Natural killer cell (primary cell): ENCODE measurements around a stretch of chr21.

- PRO-cap, result no peak
Measured at GRCh38 chr21:35046956-35047114, 2.3 kb downstream of the RUNX1 start.

GRCh38 chr21:35048215-35048647 lies 871 bp downstream of the RUNX1 start:
- PRO-cap, result unidirectional peak, minus-strand start at chr21:35048315

DNA sequence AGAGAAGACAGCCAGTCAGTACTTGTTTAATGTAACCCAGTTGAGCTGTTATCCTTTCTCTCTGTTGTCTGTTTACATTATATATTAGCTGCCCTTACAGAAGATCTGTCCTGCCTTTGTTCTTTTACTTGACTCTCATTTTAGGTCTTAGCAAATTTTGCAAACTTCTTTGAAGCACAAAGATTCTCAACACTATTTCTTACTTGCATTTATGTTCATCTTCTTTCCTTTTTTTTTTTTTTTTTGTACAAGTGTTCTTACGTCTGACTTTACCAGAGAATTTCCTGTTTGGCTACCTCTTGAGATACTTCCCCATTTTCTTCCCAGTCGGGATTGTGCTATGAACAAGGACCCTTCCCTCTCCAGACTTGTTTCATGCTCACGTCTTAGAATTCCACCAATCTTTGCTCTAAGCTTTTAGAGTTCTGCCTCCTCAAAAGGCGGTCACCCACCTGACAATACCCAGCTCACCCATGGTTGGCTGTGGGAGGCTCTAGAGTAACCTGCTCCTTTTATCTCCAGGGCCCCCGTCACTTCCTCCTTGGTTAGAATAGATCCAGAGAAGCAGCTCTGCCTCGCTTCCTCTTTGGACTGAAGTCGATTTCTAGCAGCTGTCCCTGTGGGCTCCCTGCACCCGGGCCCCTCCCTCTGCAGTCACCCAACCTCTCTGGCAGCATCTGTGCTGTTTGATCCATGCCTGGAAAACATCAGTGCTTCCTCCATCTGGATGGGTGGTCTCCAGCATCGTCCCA lies 53.8 kb upstream of the RUNX1 start:
- PRO-cap, result no peak

DNA sequence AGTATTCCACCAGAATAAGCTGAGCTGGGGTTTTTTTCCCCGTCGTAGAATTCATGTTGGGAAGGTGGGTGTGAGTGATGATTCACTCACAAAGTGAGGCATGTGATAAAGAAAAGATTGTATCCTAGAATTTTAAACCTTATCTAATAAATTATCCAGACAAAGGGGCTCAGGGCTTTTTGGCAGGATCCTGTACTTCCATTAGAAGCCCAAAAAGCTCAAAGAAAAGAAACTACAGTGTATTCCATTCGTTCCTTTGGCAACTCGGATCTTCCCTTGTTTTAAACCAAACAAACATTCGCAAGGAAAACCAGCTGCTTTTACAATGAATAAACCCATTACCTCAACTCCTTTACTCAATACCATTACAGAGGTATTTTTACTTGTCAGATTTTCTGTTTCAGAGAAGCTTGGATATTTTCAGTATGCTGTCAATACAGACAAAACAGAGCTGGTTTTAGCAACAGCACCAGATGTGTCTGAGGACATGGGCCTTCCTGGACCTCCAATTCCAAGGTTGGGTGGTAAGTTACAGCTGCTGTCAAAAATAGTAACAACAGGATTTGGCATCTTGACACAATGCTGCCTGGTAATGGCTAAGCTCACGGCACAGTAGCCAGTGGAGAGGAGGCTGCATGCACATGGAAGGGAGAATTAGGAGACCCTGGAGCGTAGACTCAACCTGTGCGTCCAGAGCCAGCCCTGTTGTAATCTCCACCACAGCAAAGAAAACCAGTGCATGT lies 159.9 kb upstream of the RUNX1 start:
- PRO-cap, result no peak

- PRO-cap, result no peak
Measured at GRCh38 chr21:35211636-35212040, 162.5 kb upstream of the RUNX1 start.

GRCh38 chr21:35503520-35504092 lies 454.5 kb upstream of the RUNX1 start:
- PRO-cap, result no peak

- PRO-cap, result no peak
Measured at GRCh38 chr21:36127264-36127763, 7.6 kb upstream of the CBR3 start.

GRCh38 chr21:36155253-36155975 lies 1.2 kb upstream of the DOP1B start:
- PRO-cap, result no peak

GRCh38 chr21:36171189-36171659 lies 14.6 kb downstream of the DOP1B start:
- PRO-cap, result no peak

DNA sequence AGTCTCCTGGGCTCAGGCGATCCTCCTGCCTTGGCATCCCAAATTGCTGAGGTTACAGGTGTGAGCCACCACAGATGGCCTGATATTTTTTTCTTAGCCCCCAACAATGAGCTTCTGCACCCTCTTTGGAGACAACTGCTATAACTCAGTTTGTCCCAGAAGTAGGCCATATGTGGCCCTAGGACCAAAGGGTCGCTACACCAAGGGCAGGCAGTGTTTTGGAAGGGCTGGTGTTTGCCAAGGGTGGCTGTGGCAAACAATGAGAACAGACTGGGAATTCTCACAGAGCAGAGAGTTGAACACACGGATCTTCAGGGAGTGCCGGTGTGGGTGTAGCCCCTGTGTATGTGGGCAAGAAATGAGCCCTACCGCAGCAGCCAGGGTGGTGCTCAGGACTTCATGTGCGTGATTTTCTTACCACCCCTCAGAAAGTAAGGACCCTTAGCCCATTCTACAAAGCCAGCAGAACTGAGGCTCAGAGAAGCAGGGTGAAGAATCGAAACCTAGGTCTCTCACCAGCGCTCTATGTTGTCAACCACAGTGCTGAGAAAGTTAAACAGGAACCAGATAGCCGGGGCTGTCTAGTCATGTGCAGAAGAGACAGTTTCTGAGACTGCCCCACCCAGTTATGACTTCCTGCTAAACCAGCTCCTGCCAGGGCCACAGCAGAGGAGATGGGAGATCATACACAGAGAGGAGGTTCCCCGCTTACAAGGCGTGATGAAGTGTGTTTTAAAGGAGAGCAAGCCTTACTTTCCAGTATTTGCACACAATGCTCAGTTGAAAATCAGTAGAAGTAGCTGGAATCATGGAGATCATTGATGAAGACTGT lies 22.0 kb upstream of the MORC3 start:
- PRO-cap, result bidirectional peak, plus-strand start at position 668 of the sequence, minus-strand start at position 527 of the sequence

GRCh38 chr21:36422201-36422819 lies 37.1 kb downstream of the CHAF1B start:
- PRO-cap, result no peak

GRCh38 chr21:36478042-36479013 lies 1.6 kb downstream of the CLDN14 start:
- PRO-cap, result no peak

GRCh38 chr21:36542598-36543182 lies 62.8 kb upstream of the CLDN14 start:
- PRO-cap, result no peak

DNA sequence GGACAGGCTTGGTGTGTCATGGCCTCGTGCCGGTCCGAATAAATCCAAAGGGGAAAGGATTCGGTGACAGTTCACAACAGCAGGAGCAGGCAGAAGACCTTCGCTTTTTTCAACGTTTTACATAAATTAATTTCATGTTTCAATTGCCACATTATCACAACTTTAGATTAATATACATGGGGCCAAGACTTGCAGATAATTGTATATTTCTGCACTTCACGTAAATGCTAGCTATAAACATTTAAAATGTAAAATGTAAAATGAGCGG lies 36.9 kb upstream of the SIM2 start:
- PRO-cap, result no peak

DNA sequence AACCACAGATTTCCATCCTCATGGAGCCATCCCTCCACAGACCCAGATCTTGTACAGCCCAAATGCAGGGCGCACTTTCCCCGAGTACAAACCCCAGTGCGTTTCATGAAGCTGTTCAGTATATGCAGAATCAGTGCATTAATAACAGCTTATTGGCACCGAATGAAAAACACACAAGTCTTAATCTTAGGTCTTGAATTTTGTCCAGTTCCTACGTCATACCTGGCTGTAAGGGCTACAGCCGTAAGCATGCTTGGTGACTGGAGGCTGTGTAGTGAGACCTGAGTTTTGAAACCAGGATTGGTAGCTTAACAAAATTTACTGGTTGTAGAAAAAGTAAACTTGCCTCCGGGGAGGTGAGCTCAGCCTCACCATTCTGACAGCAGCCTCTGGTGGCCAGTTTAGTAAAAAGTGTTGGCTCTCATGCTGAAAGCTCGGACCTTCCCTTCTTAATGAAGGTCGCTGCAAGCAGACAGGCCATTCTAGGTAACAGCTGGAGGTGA lies 49.1 kb downstream of the HLCS start:
- PRO-cap, result no peak

DNA sequence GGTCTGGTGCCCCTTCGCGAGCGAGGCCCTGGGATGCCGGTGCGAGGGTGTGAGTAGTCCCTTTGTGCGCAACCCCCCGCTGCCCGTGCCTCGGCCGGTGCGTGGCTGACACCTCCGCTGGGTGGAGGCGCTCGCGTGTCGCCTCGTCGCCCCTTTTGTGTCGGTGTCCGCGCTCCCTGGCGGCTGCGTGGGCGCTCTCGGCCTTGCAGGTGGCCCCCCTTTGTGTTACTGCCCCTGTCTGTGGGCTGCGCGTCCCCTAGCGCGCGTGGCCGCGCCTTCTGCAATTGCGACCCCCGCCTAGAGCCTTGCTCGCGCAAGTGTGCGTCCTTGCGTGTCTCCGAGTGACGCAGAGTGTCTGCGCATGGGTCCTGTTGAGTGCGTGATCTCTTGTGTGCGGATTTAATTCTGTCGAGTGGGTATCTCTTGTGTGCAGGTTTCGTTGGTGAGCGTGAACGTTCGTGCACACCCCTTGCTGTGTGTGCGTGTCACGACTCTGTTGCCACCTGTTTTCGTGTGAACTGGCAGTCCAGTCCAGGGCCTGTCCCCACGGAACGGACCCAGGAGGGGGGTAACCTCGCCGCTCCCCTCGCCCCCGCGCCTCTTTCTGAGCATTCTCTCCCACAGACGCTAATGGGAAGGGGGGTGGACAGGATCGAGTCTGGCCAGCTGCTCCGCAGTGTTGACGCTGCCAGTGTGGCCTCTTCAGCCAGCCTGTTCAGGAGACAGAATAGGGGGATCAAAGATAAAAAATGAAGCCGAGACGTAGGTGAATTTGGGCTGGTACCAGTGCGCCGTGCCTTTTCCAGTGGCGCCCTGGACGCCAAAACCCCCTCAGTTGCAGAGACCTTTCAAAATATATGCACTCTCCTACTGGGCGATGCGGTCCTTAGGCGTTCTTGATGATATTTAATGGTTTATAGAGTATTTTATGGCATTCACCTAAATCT lies 820 bp downstream of the TTC3 start:
- PRO-cap, result bidirectional peak, plus-strand start at position 402 of the sequence, minus-strand start at position 319 of the sequence

GRCh38 chr21:37085087-37085756 lies 12.2 kb downstream of the TTC3 start:
- PRO-cap, result no peak

DNA sequence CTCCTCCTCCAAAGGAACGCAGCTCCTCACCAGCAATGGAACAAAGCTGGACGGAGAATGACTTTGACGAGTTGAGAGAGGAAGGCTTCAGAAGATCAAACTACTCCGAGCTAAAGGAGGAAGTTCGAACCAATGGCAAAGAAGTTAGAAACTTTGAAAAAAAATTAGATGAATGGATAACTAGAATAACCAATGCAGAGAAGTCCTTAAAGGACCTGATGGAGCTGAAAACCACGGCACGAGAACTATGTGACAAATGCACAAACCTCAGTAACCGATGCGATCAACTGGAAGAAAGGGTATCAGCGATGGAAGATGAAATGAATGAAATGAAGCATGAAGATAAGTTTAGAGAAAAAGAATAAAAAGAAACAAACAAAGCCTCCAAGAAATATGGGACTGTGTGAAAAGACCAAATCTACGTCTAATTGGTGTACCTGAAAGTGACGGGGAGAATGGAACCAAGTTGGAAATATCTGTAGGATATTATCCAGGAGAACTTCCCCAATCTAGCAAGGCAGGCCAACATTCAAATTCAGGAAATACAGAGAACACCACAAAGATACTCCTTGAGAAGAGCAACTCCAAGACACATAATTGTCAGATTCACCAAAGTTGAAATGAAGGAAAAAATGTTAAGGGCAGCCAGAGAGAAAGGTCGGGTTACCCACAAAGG lies 37.2 kb downstream of the TTC3 start:
- PRO-cap, result no peak

GRCh38 chr21:37208643-37209041 lies 58.5 kb downstream of the VPS26C start:
- PRO-cap, result no peak

DNA sequence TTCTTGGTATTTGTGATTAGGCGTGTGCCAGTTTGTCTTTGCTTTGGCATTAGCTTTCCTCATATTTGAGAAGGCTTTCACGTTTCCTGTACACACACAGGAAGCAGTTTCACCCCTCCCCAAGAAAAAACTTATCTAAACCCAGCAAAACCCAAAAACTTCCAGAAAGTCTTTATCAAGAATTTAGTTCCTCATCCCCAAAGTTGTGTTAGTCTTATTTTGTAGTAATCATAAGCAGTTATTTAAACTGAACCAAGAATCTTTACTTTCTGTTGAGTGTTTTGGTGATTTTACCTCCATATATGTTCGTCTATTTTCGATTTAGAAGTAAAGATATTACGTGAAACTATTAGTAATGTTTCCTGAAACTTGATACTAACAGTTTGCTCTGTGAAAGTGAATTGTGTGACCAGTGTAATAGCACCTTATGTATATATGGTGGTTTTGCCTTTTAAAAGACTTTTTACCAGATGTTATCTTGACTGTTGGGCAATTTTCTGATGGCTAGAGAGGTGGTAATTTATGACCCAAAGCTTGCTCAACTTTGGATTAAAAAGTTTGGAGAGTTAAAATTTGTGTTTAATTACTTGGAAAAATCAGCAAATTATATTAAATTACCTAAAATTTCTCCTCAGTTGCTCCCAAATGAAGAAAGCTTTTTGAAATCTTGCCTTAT lies 4.1 kb downstream of the DYRK1A start:
- PRO-cap, result no peak